ENCODE results near the genes OGFRL1 and MTO1.

DNA sequence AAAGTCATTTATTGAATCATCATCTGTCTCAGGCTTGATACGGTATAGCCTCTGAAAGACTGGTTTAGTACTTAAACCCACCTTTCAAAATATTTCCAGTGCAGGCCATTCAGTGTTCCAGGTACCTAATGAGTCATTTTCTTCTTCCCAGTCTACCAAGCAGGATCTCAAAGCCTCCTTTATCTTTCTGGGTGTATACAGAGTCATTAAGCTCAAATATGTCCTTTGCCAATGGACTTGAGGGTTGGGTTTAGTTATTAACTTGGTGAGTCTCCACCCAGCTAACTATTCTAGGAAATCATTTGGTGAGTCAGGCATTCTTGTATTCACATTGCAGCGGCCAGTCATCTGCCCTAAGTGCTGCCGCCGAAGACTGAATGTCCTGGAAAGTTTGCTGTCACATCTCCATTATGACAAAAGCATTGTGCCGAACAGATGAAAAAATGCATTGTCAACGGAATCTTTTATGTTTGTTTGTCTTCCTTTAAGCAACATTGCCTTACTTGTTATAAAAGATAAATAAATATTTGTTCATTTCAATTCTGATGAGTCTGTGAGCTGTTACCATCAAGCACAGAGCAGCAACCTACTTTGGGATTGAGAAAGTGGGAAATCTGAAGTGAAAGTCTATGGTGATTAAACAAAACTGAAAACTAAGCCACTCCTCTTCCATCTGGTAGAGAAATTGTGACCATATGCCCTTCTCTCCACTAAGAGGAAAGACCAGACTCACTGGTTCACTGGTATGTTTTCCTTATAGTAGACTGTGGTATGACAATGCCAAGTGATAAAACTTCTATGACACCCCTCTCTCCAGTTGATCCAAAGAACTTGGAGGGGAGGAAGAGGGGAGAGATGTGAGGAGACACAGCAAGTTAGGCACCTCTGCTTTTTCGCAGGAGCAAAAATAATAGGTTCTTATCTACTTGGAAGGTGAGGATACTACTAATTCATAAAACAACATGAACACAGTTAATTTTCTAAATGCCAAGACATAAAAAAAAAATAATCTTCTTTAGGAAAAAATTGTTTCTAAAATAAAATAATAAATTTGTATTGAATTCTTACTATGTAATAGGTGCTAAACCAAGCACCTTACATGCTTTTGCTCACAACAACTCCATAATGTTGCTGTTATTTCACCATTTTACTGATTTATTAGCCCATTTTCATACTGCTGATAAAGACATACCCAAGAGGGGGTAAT is 14.0 kb upstream of the FAM135A start:
- PRO-cap, 2 experiments, result no peak in any of the 2 experiments

DNA sequence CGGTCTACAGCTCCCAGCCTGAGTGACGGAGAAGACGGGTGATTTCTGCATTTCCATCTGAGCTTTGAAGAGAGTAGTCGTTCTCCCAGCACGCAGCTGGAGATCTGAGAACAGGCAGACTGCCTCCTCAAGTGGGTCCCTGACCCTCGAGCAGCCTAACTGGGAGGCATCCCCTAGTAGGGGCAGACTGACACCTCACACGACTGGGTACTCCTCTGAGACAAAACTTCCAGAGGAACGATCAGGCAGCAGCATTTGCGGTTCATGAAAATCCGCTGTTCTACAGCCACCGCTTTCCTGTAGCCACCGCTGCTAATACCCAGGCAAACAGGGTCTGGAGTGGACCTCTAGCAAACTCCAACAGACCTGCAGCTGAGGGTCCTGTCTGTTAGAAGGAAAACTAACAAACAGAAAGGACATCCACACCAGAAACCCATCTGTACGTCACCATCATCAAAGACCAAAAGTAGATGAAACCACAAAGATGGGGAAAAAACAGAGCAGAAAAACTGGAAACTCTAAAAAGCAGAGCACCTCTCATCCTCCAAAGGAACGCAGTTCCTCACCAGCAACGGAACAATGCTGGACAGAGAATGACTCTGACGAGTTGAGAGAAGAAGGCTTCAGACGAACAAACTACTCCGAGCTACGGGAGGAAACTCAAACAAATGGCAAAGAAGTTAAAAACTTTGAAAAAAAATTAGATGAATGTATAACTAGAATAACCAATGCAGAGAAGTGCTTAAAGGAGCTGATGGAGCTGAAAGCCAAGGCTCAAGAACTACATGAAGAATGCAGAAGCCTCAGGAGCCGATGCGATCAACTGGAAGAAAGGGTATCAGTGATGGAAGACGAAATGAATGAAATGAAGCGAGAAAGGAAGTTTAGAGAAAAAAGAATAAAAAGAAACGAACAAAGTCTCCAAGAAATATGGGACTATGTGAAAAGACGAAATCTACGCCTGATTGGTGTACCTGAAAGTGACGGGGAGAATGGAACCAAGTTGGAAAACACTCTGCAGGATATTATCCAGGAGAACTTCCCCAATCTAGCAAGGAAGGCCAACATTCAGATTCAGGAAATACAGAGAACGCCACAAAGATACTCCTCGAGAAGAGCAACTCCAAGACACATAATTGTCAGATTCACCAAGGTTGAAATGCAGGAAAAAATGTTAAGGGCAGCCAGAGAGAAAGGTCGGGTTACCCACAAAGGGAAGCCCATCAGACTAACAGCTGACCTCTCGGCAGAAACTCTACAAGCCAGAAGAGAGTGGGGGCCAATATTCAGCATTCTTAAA is 115.6 kb downstream of the SMAP1 start:
- PRO-cap, 2 experiments, result no peak in any of the 2 experiments

GRCh38 chr6:71250136-71250817 is 38.3 kb upstream of the OGFRL1 start:
- PRO-cap, 2 experiments, result no peak in any of the 2 experiments

DNA sequence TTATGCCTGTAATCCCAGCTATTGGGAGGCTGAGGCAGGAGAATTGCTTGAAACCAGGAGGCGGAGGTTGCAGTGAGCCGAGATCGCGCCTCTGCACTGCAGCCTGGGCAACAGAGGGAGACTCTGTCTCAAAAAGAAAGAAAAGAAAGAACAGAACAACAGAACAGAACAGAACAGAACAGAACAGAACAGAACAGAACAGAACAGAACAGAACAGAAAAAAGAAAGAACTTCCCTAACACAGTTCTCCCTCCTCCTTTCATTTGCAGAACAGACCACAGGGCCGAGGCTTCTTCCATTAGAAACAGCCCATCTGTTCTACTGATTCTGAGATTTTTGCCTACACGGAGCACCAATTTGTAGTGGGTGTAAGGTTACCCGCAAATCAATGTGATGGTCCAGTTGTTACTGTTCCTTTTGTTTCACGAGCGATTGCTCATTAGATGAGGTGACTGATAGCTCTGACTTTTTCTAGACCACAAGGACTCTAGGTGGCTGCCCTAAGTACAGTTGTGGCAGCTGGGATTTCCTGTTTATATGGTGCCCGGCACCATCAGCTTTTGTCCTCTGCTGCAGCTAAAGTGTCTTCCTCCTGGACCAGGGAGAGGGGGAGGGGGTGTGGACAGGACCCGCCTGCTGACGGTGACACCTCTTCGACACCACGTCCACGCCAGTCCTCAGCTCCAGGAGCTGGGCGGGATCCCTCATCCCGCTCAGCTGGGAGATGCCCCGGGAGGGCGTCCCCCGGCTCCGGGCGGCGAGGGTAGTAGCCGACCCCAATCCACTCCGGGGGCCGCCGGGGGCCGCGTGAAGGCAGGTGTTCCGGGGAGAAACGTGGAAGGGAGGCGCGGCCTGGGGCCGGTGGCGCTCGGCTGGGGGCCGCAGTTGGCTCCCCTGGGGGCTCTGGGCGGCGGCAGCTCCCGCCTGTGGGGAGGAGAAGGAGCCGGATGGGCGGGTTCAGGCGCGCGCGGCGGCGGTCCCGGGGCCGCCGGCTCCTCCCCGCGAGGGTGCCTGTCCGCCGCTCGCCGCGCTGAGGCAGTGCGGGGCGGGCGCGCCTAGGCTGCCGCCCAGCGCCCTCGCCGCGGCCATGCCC is at the start of gene OGFRL1:
OGFRL1 (plus strand) TSS at position 1,038 of the 1,093 bp plus-strand sequence.
- PRO-cap, 2 experiments, result peak in 2 of 2 experiments; most common plus-strand start position 1,038 of the sequence (in 2); most common minus-strand start position 807 of the sequence (in 1)

DNA sequence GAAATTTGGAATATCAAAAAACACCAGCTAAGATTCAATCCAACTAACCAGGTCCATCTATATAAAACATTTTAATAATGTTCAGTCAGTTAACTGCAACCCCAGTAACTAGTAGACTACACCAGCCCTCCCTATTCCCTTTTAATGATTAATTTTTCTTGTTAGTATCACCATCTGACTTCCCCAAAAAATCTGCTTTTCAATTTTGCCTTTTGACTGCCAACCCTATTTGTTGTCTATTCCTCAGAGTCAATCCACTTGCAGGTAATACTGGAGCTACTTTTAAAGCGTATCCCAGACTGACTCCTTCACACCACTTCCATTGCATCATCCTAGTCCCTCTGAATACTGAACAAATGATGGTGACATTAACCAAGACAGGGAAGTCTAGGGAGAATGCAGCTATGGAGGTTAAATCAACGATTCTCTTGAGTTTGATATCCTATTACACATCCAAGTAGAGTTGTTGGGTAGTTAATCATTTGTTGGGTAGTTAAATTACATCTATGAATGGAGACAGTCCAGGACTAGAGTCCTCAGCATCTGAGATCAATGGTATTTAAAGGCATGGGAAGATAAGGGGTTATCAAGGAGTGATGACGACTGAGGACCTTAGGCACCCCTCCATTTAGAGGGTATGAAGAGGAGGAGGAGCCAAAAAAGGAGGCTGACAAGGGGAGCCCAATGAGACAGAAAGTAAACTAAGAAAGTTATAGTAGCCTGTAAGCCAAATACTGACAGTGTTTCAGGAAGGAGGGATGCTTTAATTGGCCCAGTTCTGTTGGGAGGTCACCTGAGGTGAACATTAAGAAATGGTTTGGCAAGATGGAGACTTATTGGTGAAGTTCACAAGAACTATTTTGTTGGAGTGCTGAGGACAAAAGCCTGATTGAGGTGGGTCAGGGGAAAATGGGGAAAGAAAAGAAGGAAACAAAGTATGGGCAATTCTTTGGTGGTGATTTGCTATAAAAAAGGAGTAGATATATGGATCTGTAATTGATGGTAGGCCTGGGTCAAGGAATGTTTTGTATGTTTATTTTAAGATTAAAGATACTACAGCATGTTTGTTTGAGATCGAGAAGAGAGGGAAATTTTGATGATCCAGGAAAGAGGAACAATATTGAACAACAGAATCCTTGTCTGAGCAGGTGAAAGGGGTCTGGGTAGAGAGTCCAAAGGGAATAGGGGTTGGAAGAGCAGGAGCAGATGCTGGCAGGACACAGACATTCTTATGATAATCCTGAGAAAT is 2.3 kb downstream of the OGFRL1 start:
- PRO-cap, 2 experiments, result no peak in any of the 2 experiments

DNA sequence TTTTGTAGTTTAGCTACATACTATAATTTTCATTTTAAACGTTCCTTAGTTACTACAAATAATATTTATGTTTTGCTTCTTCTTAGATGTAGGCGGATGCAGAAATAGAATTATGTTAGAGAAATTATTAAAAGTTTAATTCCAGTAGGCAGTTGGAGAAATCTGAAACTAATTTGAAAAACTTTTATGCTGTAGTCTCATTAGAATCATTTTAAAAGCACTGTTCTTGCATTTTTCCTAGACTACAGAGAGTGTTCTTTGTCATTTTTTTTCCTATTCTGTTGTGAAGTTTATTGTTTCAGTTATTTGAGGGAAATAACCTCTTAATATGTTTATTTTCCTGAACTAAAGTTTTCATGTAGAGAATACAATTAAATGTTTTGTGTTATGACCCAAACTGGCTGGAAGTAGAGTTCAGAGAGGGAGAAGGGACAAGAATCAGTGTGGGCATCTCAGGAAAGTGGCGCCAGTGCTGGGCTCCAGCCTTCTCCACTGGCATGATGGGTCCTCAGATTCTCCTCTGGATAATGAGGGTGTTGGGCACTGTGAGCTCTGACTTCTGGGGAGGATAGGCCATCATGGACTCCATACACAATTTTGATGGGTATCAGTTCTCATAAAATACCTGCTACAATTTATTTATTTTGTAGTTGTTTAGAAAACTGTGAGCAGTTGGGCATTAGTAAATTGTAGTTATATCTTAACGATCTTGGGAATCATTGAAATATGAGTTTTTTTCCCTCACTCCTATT is 18.3 kb downstream of the OGFRL1 start:
- PRO-cap, 2 experiments, result no peak in any of the 2 experiments

DNA sequence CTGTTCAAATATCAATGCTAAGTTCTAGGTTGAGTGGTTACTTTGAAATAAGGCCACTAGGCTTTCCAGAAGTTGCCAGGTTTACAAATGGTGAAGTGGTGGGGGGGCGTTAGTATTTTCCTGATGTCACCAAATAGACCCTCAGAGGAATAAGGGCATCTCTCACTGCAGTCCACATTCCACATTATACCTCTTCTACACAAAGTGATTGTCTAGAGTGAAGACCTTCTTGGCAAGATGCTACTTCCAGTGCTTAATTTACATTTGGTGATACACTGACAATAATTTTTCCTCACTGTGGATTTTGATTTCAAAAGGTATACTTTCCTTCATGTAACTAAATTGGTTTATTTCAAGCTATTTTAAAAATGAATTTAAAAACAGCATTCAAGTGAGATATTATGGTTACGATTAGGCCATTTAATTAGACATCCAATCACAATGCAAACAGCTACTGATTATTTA is 129.3 kb downstream of the OGFRL1 start:
- PRO-cap, 2 experiments, result no peak in any of the 2 experiments

GRCh38 chr6:71473767-71474458 is 185.3 kb downstream of the OGFRL1 start:
- PRO-cap, 2 experiments, result no peak in any of the 2 experiments

DNA sequence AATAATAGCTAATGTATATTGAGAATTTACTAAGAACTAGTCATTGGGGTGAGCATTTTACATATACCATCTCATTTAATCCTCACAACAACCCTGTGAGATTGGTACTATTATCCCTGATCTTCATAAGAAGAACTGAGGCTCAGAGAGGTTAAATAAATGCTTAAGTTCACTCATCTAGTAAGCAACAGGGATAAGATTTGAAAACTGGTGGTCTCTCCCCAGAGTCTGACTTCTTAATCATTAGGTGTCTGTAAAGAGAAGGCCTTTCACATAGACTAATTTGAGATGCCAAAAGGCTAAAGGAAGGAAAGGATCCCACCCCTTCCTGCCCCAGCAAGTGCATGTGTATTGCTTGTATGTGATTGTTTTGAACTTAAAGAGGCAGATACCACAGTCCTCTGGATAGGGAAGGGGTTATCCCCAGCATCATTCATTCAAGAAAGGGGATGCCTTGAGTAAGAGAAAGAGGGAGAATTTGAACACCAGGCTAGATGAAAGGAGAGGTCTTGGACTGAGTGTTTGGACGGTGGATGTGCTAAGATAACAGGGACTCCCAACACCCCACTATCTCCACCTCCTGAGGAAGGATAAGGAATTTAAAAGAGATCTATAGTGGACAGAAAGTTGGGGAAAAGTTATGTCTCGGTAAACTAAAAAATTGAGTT is 192.0 kb downstream of the OGFRL1 start:
- PRO-cap, 2 experiments, result no peak in any of the 2 experiments

GRCh38 chr6:72767974-72768490 is 146.2 kb downstream of the KCNQ5 start:
- PRO-cap, 2 experiments, result no peak in any of the 2 experiments

DNA sequence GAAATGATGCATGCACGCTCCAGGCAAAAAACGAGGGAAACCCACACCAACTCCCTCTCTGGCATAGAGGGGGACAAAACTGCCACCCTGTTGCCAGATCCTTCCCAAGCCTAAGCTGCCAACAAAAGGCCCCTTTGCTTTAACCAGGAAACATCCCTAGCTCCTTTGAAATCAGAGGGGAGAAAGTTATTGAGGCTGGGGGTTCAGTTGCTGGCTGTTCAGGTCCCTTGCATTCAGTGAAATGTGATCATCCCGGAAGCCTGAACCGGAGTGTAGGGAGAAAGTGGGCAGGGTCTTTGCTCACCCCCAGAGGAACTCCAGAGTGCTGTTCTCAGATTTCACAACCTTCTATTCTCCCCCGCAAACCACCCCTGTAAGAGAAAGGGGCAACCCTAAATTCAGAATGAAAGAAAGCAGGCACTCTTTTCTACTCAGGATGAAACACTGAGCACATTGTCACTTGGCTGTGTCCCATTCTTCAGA is 139.9 kb downstream of the KHDC1L start:
- PRO-cap, 2 experiments, result no peak in any of the 2 experiments

DNA sequence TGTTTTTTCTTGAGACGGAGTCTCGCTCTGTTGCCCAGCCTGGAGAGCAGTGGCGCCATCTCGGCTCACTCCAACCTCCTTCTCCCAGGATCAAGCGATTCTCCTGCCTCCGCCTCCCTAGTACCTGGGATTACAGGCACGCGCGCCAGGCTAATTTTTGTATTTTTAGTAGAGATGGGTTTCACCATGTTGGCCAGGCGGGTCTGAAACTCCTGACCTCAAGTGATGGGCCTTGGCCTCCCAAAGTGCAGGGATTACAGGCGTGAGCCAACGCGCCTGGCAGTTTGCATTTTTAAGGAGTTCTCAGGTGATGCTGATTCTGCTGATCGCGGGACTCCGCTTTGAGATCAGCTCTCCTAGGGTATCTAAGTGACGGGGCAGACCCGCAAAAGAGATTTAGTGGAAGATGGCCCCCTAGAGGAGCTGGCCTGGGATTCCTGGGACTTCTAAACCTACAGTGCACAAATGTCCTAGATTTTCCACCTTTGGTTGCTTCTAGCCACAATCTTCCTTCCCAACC is 45.2 kb downstream of the DPPA5 start:
- PRO-cap, 2 experiments, result no peak in any of the 2 experiments

DNA sequence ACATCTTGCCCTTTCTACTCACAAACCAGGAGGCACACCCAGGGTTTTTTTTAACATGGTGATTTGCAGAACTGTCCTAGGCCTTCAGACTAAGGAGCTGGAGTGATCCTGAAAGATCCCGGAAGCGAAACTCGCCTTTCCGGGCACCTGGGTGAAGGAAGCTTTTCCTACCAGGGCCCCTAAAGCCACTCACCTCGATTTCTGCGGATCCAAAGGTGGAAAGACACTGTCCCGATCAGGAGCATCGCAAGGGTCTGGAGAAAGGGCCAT is 44.8 kb downstream of the DPPA5 start:
- PRO-cap, 2 experiments, result no peak in any of the 2 experiments

GRCh38 chr6:73373046-73373409 is 3.3 kb upstream of the OOEP start:
- PRO-cap, 2 experiments, result no peak in any of the 2 experiments

DNA sequence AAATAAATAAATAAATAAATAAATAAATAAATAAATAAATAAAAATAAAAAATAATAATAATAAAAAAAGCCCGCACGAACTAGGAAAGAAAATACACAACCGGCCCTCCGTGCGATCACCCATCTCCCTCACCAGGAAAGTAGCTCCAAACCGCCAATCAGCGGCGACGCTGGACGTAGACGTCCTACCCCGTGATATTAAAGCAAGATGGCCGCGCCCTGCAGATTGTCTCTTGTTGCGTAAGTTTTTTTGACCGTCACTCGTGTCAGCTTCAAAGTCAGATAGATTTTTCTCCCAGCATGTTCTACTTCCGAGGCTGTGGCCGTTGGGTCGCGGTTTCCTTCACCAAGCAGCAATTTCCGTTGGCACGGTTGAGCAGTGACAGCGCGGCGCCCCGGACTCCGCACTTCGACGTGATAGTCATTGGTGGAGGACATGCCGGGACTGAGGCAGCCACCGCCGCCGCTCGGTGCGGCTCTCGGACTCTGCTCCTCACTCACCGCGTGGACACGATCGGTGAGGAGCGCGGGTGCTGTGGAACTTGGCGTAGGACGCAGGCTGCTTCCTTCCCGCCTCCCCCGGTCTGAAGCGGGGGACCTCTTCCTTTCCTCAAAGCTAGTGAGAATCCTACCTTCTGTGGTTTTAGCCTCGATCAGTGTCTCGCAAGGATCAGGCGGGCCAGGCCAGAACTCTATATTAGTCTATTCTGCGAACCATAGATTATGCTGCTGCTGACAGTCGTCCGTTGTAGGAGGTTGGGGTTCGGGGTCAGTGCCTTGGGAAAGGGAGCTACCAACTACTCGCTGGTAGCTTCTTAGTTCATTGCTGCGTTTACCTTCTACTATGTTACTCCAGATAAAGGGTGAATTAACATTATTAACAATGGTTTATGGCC is at the start of gene MTO1:
MTO1 (plus strand) TSS at position 183 of the 896 bp plus-strand sequence.
- PRO-cap, 2 experiments, result peak in 2 of 2 experiments; most common plus-strand start position 191 of the sequence (in 2); most common minus-strand start position 142 of the sequence (in 2)

GRCh38 chr6:73508603-73509374 is 12.0 kb downstream of the EEF1A1 start:
- PRO-cap, 2 experiments, result no peak in any of the 2 experiments

DNA sequence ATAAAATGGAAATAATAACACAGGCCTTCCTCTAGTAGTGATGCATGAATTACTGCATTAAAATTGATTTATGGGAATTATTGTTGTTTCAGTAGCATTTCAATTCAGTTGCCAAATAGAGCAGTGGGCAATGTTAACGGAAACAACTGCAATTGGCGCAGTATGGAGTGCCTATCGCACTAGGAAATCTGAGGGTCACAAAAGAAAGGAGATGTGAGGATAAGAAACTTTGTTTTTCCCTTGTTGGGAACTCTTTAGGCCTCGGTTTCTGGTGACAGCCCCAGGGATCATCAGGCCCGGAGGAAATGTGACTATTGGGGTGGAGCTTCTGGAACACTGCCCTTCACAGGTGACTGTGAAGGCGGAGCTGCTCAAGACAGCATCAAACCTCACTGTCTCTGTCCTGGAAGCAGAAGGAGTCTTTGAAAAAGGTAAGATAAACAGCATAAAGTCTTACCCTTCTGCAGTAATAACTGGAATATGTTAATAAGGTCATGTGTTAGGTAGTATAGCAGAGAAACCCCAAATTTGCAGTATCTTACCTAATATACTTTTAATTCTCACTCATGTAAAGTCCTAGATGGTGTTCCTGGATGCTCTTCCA is 1.2 kb downstream of the CD109 start:
- PRO-cap, 2 experiments, result no peak in any of the 2 experiments

- PRO-cap, 2 experiments, result no peak in any of the 2 experiments
These were observed 599.0 kb downstream of the COL12A1 start for GRCh38 chr6:74606854-74607151.

- PRO-cap, 2 experiments, result no peak in any of the 2 experiments
These were observed 129.9 kb downstream of the COL12A1 start for GRCh38 chr6:75075869-75076535.

GRCh38 chr6:75142701-75143208 is 63.1 kb downstream of the COL12A1 start:
- PRO-cap, 2 experiments, result no peak in any of the 2 experiments